Left ventricle myocardium (tissue), 1 donor: ENCODE measurements around a stretch of chr9.

- PRO-cap = no peak
Measured at GRCh38 chr9:108783648-108784247, 72.0 kb downstream of the ACTL7B start.

DNA sequence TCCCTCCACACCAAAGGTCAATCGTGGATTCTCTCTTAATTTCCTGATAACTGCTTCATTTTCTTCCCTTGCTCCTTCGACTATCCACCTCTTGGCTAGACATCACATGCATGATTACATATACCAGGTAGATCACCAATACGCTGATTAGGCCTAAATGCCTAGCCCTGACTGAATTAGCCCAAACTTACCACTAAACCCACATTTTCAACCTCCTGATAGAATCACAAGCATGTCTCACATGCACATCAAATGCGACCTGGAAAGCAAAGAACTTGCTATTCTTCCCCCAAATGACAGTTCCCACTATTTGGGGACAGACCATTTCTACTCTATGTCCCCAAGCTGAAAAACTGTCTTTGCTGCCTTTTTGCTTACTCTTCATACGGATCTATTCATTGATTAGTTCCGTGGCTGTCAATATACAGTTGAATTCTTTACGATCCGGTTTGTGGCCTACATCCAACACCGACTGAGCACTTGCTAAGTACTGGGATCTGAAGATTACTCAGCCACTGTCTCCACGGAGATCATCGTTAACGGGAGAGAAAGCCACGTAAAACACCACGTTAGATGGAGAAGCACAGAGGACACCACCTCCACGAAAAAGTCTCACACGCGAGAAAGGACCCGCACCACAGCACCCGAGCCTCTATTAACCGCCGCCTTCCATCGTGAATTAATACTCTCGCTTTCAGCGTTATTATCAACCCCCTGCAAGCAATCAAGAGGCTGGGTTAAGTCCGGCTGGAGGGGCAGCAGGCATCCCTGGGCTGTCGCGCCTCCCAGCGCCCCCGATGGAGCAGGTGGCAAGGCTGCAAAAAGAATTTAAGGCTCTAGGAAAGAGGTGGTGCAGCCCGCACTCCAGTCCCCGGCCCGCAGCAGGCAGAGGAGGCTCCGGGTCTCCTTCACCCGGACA is 772 bp downstream of the ELP1 start:
- PRO-cap = no peak

- PRO-cap = no peak
Measured at GRCh38 chr9:109026305-109026943, 13.1 kb upstream of the CTNNAL1 start.

DNA sequence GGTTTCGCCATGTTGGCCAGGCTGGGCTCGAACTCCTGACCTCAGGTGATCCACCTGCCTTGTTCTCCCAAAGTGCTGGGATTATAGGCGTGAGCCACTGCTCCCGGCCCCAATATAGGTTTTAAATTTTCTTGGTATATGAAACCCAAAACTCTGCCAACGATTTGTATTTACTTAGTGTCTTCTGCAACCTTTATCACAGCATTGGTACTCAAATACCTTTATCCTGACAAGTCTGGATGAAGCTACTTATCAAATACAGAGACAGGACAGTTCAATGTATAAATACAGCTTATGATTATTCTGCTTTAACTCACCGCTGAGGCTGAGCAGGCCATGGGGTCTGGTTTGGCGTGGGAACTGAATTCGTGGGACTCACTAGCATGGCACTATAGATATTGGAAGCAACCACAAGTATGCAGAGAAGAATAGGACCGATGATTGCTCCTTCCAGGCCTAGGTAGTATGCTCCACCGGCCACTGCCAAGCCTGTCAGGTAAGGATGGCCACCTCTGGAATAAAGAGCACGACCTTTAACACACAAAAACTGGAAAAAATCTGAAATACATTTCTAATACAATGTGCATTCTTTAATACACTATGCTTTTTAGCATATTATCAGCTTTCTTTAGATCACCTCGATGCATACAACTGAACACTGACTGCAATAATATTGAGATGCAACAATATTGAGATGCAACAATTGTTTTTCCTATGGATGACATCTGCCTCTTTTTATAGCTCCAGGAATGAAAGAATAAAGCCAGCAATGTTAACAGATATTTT is 19.9 kb upstream of the CTNNAL1 start:
- PRO-cap = no peak

DNA sequence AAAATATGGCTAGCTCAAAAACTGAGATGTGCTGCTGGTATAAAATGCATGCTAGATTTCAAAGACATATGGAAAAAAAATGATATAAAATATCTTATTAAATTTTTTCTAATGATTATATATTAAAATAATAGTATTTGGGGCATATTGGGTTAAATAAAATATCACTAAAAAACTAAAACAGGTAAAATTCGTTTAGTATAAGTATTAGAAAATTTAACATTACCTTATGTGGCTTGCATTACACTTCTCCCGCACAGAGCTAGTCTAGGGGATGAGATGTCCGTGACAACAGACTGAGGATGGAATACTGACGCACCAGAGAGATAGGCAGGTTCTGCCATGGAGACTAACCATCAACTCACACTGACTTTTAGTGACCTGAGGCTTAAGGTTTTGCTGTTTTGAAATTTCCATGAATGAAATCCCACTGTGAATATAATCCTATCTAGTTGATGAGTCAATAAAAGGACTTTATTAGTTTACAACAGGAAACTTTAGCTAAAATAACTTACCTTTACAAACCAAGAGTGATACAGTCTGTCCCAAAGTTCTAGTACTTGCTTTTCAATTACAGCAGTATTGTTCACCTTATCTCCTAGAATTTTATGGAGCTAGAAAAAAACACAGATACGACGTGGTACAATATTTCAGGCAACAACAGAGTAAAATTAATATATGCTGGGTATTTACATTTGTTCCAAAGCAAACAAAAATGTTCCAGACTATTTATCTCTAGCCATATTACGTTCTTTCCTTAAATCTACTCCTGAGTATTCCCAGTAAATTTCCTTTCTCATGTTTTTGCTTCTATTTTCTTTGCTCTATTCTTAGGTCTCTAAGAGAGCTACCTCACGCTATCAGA is 46.8 kb upstream of the CTNNAL1 start:
- PRO-cap = no peak

GRCh38 chr9:109094298-109094861 is 25.4 kb downstream of the TMEM245 start:
- PRO-cap = no peak

GRCh38 chr9:109099047-109099592 is 20.6 kb downstream of the TMEM245 start:
- PRO-cap = no peak

DNA sequence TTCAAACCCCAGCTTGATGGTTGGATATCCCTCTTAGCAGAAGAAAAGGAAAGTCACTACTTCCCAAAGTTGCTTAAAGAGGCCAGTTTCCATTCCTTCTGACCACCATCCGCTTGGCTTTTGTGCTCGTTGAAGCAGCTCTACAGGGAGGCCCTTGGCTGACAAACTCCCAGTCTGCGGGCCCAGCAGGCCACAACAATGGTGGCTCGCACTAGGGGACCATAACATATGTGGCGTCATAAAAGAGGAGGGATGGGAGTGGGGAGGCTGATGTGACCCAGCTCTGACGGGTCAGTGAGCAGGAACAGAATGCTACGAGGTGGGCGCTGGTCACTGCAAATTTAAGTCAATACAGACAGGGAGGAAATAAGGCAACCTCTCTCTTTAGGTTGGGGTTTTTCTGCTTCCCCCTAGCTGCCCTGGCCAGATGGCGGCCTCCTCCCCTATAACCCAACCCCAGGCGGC is 922 bp downstream of the FRRS1L start:
- PRO-cap = no peak

- PRO-cap = no peak
Measured at GRCh38 chr9:109274680-109275721, 45.9 kb downstream of the EPB41L4B start.

GRCh38 chr9:109319882-109320803 is 716 bp downstream of the EPB41L4B start:
- PRO-cap = bidirectional peak, plus-strand start at chr9:109320524, minus-strand start at chr9:109320407

DNA sequence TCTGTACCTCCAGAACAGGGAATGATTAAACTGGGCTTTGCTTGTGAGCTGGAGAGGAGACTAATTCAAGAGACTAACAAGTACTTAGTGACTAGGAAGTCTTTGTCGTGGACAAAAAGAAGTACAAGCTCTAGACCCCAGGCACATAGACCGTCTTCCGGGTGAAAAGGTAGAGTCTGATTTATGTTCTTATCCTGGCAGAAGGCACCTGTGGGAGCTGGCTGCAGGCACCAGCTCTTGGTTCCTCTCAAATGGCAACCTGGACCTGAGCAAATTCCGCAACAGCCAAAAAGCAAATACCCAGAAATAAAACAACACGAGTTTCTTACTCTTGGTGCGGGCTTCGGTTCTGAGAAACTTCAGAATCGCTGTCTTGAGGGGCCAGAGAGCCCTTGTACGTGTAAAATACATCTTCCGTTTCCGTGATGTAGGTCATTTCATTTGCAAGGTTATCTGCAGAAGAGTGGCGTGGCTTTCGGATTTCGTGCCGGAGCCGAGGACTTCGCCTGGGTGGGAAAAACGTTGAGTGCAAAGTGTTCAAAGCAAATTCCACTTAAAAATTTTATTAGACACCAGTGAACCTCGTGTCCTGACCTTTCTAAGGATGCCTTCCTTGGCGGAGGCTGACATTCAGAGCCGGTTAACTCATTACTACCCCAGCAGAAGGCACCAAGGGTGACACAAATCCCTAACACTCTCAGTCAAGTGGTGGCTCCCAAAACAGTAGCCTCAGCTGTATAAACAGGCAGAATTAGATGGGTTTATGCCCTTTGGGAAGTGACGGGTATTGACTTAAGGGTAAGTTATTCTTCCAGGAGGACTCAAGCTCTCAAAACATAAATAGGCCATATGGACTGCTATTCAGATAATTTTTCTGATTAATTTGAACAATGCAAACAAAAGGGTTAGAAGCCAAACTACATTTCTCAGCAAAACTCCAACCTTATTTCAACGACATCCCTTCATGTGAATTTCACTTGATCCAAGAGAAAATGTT is 77.7 kb downstream of the PTPN3 start:
- PRO-cap = no peak

GRCh38 chr9:109428522-109429172 is 69.5 kb downstream of the PTPN3 start:
- PRO-cap = no peak

- PRO-cap = no peak
Measured at GRCh38 chr9:109475405-109475956, 22.6 kb downstream of the PTPN3 start.

GRCh38 chr9:109507254-109507855 is 9.2 kb upstream of the PTPN3 start:
- PRO-cap = no peak

- PRO-cap = no peak
Measured at GRCh38 chr9:109742633-109743208, 37.3 kb upstream of the PALM2AKAP2 start.

GRCh38 chr9:109887102-109887529 is 107.1 kb downstream of the PALM2AKAP2 start:
- PRO-cap = bidirectional peak, plus-strand start at chr9:109887358, minus-strand start at chr9:109887251

GRCh38 chr9:109922519-109922978 is 142.6 kb downstream of the PALM2AKAP2 start:
- PRO-cap = no peak

DNA sequence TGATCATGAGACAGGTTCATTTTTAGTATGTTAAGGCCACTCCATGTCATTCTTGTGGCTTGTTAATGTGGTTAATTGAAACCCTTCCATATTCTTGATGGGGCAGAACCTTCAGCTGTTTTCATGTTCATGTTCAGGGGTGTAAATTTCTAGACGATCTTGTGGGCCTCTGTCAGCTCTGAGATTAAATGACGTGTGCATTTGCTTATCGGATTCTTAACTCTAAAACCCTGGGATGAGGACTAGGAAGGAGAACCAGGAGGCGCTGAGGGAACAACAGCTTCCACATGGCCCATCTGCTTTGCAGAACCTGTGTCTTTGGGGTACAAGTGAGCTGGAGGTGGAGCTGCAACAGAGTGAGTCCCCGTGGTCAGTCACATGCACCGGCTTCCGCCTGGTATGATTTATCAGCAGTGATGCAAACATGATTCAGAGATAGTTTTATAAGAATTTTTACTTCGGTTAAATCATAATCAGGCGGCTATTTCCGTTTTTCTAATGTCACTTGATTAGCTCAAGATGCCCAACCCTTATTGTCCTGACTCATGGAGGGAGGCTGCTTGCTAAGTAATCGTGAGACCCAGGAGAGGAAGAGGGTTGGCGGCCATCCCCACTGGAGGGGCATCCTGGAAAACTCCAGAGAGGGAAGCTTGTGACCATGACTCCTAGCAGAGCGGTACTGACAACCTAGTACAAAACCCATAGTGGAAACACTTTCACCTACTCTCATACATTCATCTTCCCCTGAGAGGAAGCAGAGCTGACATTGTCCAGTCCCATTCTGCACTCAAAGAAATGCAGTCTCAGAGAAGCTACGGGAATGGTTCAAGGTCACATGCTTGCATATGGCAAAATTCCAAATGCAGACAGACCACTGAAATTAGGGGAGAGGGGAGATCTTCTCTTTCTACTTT is 138.3 kb downstream of the C9orf152 start:
- PRO-cap = no peak

DNA sequence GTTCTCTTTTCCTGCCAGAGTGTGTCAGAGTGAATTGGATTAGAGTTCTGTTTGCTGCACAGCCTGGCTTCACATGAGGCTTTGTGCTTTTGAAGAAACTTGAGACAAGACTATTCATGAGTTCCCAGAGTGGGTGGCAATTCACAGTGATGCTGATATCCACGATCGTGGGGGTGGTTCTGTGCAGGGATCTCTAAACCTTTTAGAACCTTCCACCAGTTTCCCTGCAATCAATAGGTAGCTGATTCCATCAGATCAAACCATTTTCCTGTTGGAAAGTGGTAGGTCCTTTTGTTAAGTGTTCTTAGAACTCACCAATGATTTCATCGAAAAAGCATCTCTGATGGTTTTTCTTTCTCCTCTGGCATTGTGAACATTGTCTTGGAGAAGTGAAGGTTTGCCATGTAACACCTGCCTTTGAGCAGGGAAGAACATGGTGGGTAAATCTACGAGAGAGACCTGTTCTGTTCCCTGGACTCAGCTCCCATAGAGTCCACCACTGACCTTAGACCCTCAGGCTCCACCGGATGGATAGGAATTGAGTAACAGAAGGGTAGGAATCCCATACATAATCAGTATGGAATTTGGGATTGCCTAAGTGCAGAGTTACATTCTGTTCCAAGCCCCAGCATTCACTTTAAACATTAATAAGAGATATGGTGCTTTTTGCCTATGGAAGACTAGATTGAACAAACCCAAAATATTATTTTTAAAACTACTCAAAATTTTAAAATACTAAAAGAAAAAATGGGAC is 92.2 kb downstream of the C9orf152 start:
- PRO-cap = no peak

DNA sequence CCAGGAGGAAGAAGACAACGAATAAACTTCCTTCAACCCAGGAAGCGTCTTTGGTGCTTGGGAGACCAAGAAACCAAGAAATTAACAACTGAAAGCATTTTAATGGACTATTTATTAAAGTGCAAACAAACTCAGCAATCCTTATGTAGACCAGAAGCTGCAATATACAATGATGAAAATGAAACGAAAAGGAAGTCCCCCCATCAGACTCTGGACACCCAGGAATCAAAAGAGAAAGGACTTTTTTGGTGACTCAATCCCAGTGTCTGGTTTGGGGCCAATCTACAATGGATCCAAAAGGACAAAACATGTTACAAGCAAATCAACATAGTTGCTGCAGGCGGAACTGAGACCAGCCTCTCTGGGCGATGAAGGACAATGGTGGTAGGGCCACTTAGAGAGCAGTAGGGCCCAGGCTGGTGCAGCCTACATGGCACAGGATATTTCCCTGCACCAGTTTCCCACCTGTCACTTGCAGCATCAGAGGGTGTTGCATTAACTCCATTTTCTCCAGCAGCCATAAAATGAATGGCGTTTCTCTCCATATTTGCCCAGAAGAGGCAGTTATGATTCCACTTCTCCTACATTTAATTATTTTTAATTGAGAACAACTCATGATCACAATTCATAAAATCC is 39.4 kb downstream of the C9orf152 start:
- PRO-cap = no peak